Measurements from ENCODE around the gene SLC12A2.

- PRO-cap = bidirectional peak, plus-strand start at chr5:128083766, minus-strand start at chr5:128083532; unidirectional peak, plus-strand start at chr5:128084012
These were observed at the start of gene SLC12A2 for GRCh38 chr5:128083692-128084129. Gene SLC12A2 (plus strand): TSS chr5:128083766.

DNA sequence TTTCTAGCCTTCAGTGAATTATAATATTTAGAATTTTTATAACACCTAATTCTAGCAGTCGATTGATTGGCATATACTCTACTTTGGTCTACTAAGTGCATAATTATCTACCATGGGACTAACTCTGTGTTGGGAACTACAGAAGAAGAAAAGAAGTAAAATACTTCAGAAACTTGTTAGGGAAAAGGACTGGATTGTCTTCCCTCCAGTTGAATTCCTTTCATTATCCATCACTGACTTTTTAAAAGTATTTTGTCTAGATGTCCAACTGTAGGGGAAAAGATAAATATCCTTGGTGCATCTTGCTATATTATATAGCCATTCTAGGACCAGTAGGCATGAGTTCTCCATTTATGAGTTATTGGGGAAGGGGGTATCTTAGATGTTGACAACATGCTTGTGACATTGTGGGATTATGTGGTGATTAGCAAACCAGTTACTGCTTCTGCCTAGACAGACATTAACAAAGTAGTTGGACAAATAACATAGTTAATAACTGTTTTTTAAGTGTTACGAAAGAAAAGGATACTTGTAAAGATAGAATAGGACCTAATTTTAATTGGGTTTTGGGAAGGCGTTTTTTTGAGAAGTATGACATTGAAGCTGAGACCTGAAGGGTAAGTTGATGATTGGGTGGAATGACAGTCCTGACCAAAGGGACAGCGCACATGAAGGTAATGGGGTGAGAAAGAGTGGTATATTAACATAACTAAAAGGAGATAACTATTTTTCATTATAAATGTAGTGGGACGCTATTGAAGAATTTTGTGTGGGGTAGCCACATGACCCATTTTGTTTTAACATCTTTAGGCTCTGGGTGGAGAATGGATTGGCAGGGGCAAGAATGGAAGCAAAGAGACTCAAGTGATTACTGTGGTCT lies 3.6 kb downstream of the SLC12A2 start:
- PRO-cap = no peak

- PRO-cap = no peak
These were observed 35.0 kb downstream of the SLC12A2 start for GRCh38 chr5:128118639-128118982.

DNA sequence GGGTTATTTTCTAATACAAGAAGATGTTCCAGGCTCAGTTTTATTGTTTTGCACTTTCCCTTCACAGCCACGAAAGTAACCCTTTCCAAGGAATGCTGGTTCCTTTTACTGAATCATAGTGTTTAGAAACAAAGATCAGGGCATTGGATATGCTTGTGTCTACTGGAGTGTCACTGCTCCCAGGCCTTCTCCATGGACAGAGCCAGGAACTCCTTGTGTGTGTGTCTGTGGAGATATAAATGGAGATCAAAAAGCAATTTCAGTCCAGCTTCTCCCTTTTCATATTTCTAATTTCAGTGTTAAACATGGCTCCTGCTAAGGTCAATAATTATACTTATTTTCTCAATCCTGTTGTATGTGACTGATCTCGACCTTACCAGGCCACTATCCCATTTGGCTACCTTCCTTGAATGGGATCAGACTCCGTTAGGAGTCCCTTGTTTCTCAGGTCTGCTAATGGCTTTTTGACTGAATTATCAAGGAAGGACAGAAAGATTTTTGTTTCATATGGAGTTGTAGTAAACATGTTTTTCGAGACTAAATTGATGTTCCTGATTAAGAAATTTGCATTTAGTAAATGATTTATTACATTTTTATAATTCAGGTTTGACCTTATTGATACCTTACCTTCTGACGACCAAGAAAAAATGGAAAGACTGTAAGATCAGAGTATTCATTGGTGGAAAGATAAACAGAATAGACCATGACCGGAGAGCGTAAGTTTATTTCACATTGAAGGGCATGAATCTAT lies 96.9 kb downstream of the SLC12A2 start:
- PRO-cap = no peak

DNA sequence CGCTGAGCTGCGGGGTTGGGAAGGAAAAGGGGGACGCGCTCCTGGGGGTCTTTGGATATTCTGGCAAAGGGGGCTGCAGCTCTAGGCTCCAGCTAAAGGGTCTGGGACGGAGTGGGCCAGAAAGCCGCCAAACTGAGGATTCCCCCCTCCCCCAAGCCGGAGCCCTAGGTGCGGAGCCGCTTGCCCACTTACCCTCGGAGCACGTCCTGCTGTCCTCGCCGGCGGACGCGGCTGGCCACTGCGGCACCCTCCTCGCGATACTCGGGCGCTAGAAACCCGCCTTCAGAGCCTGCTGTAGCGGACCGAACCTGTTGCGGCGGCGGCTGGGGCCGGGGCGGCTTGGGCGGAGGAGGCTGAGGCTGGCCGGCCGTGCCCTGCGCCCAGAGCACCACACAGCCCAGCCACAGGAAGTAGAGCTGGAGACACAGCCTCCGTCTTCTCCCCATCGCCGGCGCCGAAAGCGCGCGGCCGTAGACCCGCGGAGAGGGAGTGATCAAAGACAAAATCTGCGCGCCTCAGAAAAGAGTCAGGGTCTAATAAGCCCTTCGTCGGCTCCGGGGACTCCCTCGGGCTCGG lies 799 bp downstream of the FBN2 start:
- PRO-cap = no peak

GRCh38 chr5:128966115-128966671 lies 905 bp downstream of the SLC27A6 start:
- PRO-cap = no peak

DNA sequence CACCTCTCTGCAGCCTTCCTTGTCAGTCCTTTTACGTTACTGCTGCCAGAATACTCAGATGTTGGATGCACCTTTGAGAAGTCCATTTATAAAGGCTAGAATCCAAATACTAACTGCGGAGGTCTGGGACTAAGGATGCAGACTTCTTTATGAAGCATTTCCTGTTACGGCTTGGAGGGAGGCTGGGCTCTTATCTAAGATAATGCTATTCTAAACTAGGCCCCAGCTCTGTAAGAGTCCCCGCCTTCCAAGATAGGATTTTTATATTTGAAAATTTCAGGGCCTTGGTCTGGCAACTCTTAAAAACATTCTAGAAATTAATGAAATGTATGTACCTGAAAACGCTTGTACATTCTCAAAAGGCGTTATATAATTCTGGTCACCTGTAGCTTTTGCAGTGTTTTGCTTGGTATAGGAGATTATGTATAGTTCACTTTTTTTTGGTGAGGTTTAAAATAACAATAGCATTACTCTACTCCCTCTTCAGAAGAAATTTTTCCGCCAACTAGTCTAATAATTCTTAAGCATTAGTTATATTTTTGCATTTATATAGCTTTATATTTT lies 2.2 kb downstream of the ISOC1 start:
- PRO-cap = no peak

GRCh38 chr5:129461987-129462627 lies 2.0 kb downstream of the ADAMTS19 start:
- PRO-cap = no peak

GRCh38 chr5:129906252-129906881 lies 2.1 kb downstream of the CHSY3 start:
- PRO-cap = no peak

DNA sequence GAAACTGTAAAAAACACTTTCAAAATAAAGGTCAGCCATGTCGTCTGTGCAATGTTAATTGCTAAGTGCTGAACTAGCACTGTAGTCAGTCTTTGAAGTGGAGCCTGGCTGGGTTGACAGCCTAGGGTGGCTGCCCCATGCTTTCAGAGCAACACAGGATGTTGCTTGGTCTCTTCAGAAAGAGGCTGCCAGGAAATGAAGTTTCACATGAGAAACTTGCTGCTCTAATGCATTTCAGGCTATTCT lies 95.8 kb downstream of the HINT1 start:
- PRO-cap = no peak

GRCh38 chr5:131274277-131274736 lies 10.5 kb downstream of the CDC42SE2 start:
- PRO-cap = no peak

DNA sequence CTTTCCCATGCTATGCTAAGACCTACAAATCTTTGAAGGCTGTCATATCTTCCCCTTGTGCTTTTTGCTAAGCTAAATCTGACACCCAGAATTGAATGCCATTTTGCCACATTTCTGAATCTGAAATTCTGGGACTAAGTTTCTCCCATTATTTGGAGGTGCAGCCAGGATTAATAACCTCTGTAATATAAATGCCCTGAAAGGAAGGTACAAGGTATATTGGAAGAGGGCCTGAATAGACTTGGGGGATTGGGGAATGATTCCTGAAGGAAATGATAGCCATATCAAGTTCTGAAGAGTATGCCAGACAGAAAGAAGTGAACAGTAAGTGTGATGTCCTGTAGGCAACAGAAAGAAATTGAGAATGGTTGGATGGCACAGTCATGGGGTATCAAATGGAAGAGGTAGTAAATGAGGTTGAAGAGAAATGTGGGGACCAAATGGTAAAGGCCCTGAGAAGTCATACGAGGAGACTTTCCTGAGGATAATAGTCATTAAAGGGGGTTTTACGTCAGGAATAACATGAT lies 34.9 kb downstream of the CDC42SE2 start:
- PRO-cap = no peak

DNA sequence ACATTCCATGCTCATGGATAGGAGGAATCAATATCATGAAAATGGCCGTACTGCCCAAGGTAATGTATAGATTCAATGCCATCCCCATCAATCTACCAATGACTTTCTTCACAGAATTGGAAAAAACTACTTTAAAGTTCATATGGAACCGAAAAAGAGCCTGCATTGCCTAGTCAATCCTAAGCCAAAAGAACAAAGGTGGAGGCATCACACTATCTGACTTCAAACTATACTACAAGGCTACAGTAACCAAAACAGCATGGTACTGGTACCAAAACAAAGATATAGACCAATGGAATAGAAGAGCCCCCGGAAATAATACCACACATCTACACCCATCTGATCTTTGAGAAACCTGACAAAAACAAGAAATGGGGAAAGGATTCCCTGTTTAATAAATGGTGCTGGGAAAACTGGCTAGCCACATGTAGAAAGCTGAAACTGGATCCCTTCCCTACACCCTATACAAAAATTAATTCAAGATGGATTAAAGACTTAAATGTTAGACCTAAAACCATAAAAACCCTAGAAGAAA lies 84.7 kb downstream of the CDC42SE2 start:
- PRO-cap = no peak

- PRO-cap = no peak
These were observed 97.4 kb downstream of the CDC42SE2 start for GRCh38 chr5:131361197-131361611.

GRCh38 chr5:131548129-131548591 lies 86.9 kb downstream of the RAPGEF6 start:
- PRO-cap = no peak

DNA sequence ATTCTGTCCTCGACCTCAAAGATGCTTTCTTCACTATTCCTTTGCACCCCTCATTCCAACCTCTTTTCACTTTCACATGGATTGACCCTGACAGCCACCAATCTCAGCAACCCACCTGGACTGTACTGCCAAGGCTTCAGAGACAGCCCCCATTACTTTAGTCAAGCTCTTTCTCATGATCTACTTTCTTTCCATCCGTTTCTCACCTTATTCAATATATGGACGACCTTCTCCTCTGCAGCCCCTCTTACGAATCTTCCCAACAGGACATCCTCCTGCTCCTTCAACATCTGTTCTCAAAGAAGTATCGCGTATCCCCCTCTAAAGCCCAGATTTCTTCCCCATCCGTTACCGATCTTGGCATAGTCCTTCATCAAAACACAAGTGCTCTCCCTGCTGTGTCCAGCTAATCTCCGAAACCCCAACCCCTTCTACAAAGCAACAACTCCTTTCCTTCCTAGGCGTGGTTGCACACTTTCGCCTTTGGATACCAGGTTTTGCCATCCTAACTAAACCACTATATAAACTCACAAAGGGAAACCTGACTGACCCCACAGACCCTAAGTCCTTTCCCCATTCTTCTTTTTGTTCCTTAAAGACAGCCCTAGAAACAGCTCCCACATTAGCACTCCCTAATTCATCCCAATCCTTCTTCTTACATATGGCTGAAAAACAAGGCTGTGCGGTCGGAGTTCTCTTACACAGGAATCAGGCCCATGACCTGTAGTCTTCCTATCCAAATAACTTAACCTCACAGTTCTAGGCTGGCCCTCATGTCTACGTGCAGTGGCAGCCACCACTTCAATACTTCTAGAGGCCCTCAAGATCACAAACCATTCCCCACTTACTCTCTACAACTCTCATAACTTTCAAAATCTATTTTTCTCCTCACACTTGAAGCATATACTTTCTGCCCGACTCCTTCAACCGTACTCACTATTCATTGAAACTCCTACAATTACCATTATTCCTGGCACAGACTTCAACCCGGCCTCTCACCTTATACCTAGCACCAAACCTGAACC lies 59.6 kb downstream of the RAPGEF6 start:
- PRO-cap = no peak

- PRO-cap = no peak
These were observed 2.8 kb downstream of the RAPGEF6 start for GRCh38 chr5:131632110-131632749.

- PRO-cap = no peak
These were observed 64.4 kb downstream of the FNIP1 start for GRCh38 chr5:131732443-131732813.

GRCh38 chr5:131747658-131748080 lies 49.1 kb downstream of the FNIP1 start:
- PRO-cap = no peak

- PRO-cap = no peak
These were observed 12.1 kb downstream of the ACSL6 start for GRCh38 chr5:131999188-131999956.